BJ (cell line): ENCODE measurements around the gene CREM.

DNA sequence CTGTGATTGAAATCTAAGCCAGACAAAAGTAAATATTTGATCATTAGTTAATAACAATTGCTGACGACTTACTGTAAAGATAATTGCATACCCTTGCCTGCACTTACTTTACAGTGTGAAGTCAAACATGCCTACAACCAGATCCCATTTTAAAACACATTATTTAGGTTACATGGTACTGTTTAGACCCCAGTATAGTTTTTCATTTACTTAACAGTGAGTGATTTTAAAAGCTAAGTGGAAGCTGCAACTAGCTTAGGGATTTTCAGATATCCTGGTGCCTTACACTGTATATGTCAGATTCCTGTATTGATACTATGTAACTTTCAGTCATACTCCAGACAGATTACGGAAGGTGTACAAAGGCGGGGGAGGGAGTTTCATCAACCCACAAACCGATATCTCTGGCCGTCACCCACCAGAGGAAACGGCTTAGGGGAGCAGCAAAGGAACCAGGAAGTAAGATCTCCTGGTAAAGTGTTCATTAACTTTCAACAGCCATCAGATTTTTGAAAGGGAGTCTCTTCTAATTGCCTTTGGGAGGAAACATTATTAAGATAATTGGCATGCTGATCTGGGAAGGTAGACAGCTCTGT lies 906 bp downstream of the NRP1 start:
- CAGE, long polyA plus RNA = no peak
- RRBS = no CpG with 5 or more reads among the region's 6 CpGs

- CAGE, long polyA plus RNA = no peak
- RRBS = no CpG with 5 or more reads among the region's 6 CpGs
Measured at GRCh38 chr10:34194143-34194629, 620.9 kb downstream of the PARD3 start.

DNA sequence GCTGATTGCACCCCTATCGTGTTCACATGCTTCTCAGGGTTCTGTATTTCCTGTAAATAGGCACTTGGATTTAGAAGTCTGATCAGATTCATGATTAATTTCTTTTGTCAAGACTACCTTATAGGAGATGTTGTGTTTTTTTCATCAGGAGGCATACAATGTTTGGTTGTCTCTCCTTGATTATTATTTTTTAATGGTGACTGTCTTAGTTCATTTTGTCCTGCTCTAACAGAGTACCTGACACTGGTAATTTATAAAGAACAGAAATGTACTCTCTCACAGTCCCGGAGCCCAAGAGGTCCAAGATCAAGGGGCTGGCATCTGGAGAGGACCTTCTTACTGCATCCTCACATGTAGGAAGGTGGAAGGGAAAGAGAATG lies 304.0 kb downstream of the PARD3 start:
- CAGE, long polyA plus RNA = no peak
- RRBS = no CpG with 5 or more reads among the region's 2 CpGs

DNA sequence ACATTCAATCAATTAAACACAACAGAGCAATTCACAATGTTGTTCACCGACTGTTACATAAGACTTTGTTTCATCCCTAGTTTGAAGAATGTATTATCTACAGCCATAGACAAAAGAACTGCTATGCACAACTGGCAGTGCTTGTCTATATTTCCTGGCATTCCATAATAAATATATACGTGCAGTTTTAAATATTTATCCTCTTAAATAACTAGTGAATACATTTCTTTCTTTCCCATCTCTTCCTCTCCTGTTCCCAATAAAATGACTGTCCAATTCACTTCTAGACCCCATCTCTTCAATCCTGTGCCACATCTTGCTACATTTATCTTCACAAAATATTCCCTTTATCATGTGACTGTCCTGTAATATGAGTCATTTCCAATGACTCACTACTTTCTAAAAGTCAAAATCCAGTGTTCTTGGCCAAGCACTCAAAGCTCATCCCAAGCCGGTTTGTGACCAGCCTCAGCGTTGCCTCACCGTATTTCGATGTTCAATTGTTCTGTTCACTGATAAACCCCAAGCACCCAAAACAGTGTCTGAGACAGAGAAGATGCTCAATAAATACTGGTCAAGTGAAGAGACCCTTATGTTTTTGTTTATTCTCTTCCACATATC lies 104.8 kb downstream of the PARD3 start:
- CAGE, long polyA plus RNA = no peak
- RRBS = no CpG with 5 or more reads among the region's 6 CpGs

DNA sequence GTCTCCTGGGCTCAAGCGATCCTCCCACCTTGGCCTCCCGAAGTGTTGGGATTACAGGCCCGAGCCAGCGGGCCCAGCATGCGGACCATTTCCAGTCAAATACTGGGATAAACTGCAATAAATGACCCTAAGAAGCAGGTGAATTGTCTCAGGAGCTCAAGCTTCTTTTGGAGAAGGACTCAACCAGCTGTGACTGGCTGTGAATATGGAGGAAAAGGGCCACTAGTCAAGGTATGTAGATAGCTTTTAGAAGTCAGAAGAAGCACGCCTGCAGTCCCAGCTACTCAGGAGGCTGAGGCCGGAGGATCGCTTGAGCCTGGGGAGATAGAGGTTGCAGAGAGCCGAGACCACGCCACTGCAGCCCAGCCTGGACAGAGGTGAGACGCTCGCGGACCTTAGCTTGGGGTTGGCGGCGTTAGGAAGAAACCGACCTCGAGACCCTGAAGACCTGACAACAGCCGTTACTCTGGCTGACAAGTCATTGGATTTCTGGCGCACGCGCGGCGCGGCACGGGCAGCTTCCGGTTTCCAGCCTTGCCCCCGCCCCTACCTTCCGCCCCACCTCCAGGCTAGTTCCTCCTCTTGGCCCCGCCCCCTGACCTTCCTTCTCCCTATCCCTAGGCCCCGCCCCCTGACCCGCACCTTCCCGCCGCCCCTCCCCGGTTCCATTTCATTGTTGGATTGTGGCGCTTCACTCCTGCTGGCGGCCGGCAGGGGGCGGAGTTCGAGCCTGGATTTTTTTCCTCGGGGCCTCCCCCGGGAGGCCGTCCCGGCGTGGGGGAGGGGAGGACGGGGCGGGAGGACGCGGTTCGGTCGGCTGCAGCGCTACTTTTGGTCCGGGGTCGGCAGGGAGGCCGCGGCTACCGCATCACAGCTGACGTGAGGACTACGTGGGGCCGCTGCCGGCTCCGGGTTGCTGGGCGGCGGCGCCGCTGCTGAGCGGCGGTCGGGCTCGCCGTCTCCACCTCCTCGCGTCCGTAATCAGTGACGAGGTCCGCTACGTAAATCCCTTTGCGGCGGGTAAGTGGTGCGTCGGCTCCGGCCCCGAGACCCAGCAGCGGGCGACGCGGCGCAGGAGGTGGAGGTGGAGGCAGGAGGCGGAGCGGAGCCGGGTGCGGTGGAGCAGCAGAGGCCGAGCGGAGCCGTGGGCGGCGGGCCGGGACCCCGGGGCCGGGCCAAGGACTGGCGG lies at the start of gene CREM:
Gene CREM, plus strand, starts transcription at position 673 of the 1,189 bp plus-strand sequence.
- CAGE, long polyA plus RNA = start-site peak on the plus strand centred at position 878 of the sequence, 230 bp wide, 174 and 65 reads in 2 replicates
- RRBS = 2% methylated on average over 40 of the region's 100 CpGs

DNA sequence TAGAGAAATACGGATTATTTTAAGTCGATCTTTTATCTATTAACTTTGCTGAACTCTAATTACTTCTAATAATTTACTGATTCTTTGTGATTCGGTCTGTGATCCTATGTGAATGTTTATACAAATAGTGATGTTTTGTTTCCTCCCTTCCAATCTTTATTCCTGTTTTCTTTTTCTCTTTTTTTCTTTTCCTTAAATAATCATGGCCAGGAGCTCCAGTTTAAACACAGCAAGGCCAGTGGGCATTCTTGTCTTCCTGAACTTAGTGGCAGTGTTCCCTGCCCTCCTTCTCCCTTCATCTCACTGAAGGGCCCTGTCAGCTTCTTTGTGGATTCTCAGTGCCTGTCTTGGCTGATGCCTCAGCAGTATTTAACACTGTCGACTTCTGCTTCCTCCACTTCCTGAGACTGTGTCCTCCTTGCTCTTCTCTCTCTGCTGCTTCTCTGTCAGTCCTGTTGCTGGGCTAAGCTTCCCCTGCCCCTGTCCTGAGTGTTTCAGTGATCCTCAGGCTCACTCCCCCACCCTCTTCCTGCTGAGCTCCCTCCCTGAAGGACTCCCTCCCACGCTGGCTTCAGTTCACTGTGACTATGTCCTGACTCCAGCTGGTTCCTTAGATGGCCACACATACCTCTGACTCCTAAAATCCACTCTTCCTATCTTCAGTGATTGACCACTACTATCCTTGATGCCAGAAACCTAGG lies 64.8 kb downstream of the CREM start:
- CAGE, long polyA plus RNA = no peak
- RRBS = no CpG with 5 or more reads among the region's 5 CpGs

GRCh38 chr10:35195479-35196640 lies 69.2 kb downstream of the CREM start:
- CAGE, long polyA plus RNA = no peak
- RRBS = no CpG with 5 or more reads among the region's 18 CpGs

DNA sequence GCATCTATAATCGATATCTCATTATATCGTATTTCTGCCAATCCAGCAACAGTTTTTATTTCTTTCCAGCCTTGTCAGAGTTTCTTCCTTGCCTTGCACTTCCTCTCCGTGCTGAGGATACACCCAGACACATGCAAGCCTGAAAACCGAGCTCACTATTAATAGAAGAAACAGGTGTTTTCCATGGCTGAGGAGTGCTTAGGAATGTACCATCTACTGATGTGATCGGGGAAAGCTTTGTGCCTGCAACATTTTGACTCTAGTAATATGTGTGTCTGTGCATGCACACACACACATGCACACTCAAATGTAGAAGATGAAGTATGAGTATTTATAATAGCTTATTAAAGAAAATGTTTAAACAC lies 82.6 kb downstream of the CREM start:
- CAGE, long polyA plus RNA = no peak
- RRBS = no CpG with 5 or more reads among the region's 5 CpGs

DNA sequence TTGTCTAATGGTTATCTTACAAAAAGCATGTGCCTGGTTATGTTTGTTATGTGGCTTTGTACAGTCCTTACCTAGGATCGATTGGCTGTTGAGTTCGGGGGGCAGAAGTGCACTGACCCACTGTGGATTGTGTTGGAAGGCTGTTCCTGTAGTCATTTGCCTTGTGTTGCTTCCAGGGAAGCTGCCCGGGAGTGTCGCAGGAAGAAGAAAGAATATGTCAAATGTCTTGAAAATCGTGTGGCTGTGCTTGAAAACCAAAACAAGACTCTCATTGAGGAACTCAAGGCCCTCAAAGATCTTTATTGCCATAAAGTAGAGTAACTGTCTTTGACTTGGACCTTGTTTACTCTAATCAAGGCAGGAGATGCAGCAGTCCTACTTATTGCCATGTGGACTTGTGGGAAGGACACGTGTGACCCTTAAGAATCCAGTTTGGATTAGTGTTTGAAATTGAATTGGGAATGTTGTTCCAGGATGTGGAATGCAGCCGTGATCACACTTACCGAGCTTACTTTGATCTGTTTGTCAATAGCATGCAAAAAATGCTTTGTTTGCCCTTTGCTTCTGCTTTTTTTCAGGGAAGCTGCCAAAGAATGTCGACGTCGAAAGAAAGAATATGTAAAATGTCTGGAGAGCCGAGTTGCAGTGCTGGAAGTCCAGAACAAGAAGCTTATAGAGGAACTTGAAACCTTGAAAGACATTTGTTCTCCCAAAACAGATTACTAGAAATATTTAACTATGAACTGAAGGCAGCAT lies 84.6 kb downstream of the CREM start:
- CAGE, long polyA plus RNA = no peak
- RRBS = no CpG with 5 or more reads among the region's 12 CpGs

DNA sequence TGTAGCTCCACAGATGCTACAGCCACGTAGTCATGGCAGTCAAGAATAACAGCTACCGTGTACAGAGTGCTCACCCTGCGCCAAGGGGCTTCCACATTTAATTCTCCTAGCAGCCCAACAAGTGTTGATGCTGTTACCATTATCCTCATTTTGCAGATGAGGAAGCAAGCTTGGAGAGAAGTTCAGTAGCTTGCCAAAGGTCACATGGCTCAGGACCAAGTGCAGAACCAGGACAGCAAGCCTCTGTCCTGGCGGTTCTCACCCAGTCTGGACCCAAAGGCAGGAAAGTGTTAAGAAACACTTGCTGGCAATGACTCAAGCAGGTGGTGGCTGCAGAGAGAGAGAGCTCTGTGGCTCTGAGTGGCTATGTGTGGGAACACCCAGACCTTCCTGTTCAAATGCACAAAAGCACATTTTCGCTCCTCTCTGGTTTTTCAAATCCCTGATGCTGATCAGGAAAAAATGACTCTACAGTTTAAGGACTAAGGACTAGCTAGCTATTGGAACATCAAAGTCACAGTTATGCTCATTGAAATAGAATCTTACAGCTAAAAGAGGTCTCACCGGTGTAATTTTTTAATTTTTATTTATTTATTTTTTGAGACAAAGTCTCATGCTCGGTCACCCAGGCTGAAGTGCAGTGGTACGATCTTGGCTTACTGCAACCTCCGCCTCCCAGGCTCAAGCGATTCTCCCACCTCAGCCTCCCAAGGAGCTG lies 89.9 kb downstream of the CREM start:
- CAGE, long polyA plus RNA = no peak
- RRBS = no CpG with 5 or more reads among the region's 10 CpGs

DNA sequence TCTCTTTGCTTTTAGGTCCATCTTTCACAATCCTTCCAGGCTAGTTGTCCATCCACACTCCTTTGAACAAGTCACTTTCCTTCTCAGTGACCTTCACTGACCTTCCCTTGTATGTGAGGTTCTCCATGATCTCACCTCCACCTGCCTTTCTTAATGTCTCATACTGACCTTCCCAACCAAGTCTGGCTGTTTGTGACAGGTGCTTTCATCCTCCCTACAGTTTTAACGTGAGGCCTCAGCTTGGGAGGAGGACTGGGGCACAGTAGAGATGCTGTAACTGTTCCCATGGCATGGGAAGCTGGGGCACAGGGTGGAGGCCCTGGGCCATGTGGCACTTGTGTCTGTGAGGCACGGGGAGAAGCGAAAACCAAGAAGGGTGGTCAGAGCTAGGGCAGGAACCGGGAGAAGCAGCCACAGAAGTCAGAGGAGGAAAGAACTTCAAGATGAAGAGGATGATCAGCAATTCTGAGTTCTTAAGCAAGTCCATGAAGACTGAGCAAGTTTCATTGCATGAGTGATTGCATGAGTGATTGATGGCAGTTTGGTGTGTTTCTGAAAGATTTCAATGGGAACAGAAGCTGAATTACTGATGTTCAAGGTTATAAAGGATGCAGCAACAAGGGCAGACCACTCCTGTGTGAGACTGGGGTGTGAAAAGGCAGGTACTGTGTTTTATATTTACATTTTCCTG lies 35.2 kb downstream of the CCNY start:
- CAGE, long polyA plus RNA = no peak
- RRBS = no CpG with 5 or more reads among the region's 4 CpGs

GRCh38 chr10:35375240-35376110 lies 39.2 kb downstream of the CCNY start:
- CAGE, long polyA plus RNA = no peak
- RRBS = no CpG with 5 or more reads among the region's 6 CpGs

- CAGE, long polyA plus RNA = no peak
- RRBS = no CpG with 5 or more reads among the region's 19 CpGs
Measured at GRCh38 chr10:35407467-35408155, 71.3 kb downstream of the CCNY start.

DNA sequence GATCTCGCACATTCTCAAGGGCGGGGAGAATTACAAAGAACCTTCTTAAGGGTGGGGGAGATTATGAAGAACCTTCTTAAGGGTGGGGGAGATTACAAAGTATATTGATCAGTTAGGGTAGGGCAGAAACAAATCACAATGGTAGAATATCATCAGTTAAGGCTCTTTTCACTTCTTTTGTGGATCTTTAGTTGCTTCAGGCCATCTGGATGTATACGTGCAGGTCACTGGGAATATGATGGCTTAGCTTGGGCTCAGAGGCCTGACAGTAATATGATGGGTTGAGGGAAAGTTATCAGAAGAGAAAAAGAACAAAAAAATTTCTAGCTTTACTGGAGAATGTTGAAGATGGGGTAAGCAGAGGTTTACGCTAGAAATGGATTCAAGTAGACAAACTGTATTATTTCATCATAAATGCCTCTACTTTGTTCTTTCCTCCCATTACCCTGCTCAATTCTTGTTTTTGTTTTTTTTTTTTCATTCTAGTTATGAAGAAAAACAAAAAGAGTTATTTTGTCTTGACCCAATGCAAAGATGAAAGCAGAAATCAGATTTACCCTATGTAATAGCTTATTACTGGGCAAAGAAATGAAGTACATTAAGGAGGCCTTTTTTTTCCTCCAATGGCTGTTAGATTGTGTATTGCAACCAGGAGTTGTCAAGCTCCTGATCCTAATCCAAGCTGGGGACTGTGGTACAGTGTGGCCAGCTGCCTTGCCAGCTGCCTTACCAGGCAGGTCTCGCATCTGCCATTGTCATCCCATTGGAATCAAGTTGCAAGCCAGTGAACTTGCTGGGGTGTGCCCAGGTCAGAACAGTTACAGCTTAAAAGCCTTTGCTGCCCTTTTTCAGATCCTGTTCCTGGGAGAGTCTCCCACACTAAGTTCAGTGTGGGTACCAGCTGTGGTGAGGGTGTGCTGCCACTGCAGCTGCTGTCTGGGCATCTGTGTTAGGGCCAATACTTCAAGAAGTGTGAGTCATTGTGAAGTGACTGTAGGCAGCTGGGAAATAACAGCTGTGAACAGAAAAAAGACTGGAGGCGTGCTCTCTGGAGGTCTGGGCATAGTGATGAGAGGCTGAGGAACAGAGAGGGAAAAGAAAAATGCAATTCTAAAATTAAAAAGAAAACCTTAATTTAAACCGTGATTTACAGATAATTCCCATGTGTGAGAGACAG lies 72.6 kb downstream of the CCNY start:
- CAGE, long polyA plus RNA = no peak
- RRBS = no CpG with 5 or more reads among the region's 7 CpGs

DNA sequence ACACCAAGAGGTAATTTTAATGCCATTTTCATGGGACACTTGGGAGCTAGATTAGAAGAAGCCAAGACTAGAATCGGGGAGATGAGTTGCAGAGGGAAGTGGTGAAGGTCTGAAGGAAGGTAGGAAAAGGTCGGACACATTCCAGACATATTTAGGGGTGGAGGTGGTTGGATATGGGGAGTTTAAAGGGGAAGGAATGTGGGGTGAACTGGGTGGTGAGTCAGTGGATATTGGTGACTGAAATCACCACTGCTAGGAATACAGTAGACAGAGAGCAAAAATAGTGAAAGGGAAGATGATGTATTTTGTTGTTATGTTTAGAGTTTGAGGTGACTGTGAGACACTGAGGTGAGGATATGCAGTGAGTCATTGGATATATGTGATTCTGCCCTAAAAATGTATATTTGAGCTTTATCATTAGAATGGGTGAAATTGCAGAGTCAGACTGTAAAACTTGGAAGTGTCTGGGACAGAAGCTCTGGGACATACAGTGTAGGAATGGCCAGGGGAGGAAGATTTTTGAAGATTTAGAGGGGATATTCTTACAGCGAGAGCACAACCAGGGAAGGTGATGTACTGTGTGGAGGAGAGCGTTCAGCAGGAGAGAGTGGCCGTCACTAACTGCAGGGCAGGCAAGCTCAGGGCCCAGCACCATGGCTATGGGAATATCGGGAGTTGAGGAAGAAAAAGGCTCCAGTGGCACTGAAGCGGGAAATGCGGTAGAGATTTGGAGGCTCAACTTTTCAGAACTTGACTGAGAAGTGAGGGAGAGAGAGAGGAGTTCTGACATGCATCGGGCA lies 77.0 kb downstream of the CCNY start:
- CAGE, long polyA plus RNA = no peak
- RRBS = no CpG with 5 or more reads among the region's 9 CpGs

DNA sequence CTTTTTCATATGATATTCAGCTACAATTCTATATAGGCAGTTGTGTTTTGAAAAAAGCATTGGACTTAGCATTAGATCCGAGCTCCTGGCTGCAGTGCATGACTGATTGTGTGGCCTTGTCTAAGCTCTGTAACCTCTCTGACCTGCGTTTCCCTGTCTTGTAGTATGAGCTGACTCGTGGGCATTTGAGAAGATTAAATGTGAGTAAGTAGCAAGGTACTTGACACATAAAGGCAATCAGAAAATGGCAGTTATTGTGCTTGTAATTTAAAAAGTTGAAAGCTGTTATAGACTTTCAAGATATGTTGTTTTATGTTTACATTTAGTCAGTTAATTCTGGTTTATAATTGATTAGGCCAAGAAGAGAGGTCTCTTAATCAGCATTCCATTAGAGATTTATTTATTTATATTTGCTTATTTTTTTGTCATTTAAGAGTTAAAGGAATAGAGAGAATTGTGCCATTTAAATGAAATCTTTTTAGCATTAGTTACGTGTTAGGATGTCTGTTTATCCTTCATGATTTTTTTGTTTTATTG lies 86.1 kb downstream of the CCNY start:
- CAGE, long polyA plus RNA = no peak
- RRBS = no CpG with 5 or more reads among the region's 4 CpGs

DNA sequence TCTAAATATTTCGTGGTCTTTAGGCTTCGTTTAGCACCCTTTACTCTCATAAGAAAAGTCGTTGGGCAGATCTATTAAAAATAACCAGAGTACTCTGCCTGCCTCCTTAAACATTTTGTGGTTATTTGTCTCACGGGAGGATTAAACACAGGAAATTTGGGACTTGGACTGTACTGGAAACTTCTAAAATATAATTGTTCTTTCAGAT lies 109.5 kb downstream of the CCNY start:
- CAGE, long polyA plus RNA = no peak
- RRBS = no CpG with 5 or more reads among the region's 4 CpGs

GRCh38 chr10:35450097-35450518 lies 113.8 kb downstream of the CCNY start:
- CAGE, long polyA plus RNA = no peak
- RRBS = no CpG with 5 or more reads among the region's 2 CpGs

DNA sequence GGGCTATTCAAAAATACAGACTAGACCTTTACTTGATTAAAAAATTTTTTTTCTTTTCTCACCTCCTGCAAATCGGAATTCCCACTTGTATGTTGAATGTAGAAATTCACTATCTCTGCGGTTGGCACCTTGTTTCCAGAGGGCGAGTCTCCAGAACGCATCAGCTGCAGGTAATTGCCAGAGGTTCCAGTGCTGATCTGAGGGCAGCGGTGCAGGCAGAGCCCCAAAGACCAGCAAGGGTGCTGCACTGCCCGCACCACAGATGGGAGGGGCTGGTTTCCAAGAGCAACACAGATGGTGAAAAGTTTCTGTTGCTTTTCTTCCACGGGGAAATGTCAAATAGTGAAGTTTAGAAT lies 2.3 kb upstream of the FZD8 start:
- CAGE, long polyA plus RNA = no peak
- RRBS = no CpG with 5 or more reads among the region's 7 CpGs

GRCh38 chr10:37821923-37822447 lies 35.4 kb downstream of the ZNF248 start:
- CAGE, long polyA plus RNA = no peak
- RRBS = no CpG with 5 or more reads among the region's 7 CpGs